ENCODE results near the genes MRGPRE, ZNF195 and TRIM21.

DNA sequence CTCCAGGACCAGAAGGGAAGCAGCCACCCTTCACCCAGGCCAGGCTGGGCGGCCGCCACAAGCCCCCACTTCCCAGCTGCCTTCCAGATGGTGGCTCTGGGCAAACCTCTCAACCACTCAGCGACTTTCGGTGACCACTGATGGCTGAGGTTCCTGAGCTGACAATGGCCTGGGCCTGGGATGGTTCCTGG, 13.6 kb upstream of the PHLDA2 start:
- RRBS = no CpG with 5 or more reads among the region's 4 CpGs

GRCh38 chr11:2943085-2943482, 13.9 kb upstream of the PHLDA2 start:
- RRBS = no CpG with 5 or more reads among the region's 9 CpGs

DNA sequence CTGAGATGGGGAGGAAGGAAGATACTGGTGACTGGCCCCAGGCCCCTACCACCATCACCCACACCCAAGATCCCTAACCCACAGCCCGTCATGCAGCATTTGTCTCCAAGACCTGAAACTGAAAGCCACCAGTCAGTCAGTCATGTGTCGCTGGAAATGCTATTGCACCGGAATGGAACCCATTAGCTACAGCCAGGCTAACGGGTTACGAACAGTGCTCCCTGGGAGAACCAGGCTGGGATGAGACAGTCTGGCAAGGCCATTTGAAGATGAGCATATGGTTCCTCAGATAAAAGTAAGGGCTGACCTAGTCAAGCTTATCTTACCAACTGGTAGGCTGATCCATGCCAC, 28.5 kb downstream of the NAP1L4 start:
- RRBS = no CpG with 5 or more reads among the region's 5 CpGs

GRCh38 chr11:2975332-2976160, 16.6 kb downstream of the NAP1L4 start:
- RRBS = no CpG with 5 or more reads among the region's 11 CpGs

DNA sequence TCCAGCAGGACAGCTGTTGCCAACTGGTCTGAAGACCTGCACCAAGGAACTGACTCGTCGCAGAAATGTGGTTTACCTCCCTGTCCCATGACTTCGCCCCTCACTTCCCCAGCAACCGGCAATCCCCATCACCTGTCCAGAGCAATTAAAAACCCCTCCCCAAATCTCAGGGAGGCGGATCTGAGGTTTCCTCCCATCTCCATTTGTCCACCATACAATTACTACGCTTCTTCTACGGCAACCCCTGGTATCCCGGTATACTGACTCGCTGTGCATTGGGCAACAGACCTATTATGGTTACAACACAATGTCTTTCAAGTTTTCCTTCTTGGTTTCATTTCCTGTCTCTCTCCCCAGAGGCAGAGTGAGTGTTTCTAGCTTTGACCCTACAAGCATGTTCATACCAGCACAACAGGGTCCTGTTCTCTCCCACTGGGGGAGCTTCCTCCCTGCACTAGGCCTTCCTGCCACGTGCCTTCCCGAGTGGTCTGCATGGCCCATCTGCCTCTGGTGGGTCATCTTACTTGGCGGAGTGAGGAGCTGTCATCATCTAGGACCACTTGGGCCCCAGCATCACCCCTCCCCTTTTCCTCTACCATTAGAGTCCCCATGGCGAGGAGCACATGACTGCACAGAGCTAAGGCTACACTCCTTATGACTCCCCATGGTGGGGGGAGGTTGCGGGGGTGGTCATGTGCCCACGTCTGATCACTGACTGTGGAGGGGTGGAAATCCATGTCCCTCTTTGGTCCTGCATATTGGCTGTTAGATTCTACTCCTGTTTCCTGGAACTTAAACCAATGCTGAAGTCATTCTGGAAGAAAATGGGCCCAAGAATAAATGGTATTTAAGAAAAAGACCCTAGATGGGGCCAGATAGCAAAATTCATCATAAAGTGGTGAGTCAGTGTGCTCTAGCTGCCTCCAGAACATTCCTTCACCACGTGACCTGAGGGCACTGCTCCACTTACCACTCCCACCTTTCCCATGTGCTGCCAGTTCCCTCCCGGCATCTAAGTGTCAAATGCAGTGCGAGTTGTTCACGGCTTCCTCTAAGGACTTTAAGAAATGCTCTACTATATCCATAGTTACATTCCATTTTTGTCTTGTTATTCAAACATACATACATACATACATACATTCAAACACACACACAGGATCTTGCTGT, 30.5 kb upstream of the NAP1L4 start:
- RRBS = no CpG with 5 or more reads among the region's 19 CpGs

GRCh38 chr11:3123943-3124329, 41.2 kb downstream of the OSBPL5 start:
- RRBS = no CpG with 5 or more reads among the region's 9 CpGs

GRCh38 chr11:3130706-3131000, 34.5 kb downstream of the OSBPL5 start:
- RRBS = 57% methylated on average over 1 of the region's 7 CpGs

- RRBS = 77% methylated on average over 7 of the region's 45 CpGs
Measured at GRCh38 chr11:3231831-3232805, at the start of gene MRGPRE. Gene MRGPRE, minus strand, starts transcription at chr11:3232417.

DNA sequence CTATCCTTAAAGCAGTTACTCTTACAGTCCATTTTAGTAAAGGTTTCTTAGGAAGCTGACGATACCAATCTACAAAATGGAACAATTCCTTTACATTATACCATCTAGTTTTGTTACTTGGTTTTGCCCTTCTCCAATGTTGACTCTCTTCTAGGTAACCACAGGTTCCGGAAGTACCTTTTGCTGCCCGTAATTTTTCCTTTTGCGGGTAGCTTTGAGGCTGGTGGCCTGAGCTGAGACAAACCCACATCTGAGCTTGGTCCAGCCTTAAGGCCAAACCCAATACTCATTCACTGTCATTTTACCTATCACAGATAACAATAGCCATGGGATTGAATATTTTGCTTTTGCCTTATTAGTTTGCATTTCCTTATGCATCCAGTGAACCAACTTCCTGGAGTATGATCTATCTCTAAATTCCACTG, 10.0 kb upstream of the MRGPRE start:
- RRBS = no CpG with 5 or more reads among the region's 4 CpGs

DNA sequence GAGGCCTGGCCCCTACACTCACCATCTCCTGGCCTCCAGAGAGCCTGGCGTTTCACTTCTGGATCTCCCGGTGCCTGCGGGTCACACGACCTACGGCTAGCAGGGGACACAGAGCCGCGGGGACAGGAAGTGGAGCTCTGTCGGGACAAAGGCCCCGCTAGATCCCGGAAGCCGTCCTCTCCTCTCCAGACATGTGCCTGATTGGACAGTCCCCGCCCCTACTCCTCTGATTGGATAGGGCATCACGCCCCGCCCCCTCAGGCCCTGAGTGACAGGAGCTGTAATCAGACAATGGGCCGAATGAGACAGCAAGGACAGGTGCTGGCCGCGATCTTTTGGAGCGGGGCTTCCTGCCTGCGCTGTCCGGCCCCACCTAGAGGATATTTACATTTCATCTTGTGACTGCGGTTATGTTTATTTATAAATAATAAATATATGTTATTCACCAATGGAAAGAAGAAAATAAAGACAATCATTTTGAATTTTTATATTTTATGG, at the start of gene ZNF195:
ZNF195 (minus strand) TSS at position 131 of the 498 bp plus-strand sequence.
- RRBS = under 1% methylated on average over 8 of the region's 21 CpGs

DNA sequence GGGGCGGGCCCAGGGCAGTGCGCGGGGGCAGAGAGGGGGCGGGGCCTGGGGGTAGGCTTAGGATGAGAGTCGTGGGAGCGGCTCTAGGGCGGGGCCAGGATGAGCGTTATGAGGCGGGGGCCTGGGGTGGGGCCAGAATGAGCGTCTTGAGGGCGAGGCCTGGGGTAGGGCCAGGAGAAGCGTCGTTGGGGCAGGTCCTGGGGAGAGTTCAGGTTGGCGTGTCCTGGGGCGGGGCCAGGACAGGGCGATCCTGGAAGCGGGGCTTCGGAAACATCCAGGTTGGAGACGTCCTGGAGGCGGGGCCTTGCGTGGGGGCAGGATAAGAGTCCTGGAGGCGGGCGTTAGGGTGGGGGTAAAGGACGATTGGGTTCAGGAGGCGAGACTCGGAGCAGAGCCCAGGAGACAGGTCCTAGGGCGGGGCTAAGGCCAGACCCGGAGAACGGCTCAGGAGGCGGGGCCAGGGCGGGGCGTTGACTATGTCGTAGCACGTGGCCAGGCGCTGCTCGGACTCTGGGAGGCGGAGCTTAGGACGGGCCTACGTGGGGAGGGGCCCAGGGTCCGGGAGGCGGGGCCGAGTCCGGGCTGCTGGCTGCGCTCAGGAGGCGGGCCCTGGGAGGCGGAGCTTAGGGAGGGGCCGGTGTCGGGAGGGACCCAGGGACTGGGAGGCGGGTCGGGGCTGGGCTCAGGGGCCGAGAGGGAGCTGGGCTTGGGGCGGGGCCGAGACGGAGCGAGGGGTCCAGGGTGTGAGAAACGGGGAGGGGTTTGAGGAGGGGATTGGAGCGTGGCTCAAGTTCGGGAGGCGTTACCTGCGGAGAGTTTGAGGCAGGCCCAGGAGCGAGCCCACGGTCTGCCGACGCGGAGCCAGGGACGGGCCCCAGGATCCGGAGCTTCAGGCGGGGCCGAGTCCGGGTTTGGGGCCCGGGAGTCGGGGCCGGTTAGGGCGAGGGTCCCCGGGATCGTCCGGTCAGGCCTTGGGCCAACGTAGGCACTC, 43.9 kb upstream of the ZNF195 start:
- RRBS = no CpG with 5 or more reads among the region's 78 CpGs

DNA sequence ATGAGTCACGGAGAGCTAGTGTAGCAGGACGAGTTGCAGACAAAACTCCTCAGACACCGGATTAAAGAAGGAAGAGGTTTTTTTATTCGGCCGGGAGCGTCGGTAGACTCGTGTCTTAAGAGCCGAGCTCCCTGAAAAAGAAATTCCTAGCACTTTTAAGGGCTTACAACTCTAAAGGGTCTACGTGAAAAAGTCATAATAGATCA, 94.5 kb upstream of the ZNF195 start:
- RRBS = no CpG with 5 or more reads among the region's 10 CpGs

DNA sequence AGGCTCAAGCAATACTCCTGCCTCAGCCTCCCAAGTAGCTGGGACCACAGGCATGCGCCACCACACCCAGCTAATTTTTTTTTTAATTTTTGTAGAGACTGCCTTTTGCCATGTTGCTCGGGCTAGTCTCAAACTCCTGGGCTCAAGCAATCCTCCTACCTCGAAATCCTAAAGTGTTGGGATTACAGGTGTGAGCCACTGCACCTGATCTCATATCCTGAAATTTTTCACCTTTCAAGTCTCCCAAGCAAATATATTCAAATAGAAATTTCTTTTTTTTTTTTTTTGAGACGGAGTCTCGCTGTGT, 21.2 kb downstream of the NUP98 start:
- RRBS = no CpG with 5 or more reads among the region's 5 CpGs

- RRBS = no CpG with 5 or more reads among the region's 2 CpGs
Measured at GRCh38 chr11:3802028-3802342, 4.6 kb upstream of the NUP98 start.

GRCh38 chr11:3815960-3816318, 7.6 kb downstream of the PGAP2 start:
- RRBS = no CpG with 5 or more reads among the region's 4 CpGs

- RRBS = no CpG with 5 or more reads among the region's 37 CpGs
Measured at GRCh38 chr11:3827336-3828418, 13.1 kb downstream of the RHOG start.

- RRBS = 7% methylated on average over 2 of the region's 23 CpGs
Measured at GRCh38 chr11:3855271-3855509, 274 bp upstream of the STIM1 start.

DNA sequence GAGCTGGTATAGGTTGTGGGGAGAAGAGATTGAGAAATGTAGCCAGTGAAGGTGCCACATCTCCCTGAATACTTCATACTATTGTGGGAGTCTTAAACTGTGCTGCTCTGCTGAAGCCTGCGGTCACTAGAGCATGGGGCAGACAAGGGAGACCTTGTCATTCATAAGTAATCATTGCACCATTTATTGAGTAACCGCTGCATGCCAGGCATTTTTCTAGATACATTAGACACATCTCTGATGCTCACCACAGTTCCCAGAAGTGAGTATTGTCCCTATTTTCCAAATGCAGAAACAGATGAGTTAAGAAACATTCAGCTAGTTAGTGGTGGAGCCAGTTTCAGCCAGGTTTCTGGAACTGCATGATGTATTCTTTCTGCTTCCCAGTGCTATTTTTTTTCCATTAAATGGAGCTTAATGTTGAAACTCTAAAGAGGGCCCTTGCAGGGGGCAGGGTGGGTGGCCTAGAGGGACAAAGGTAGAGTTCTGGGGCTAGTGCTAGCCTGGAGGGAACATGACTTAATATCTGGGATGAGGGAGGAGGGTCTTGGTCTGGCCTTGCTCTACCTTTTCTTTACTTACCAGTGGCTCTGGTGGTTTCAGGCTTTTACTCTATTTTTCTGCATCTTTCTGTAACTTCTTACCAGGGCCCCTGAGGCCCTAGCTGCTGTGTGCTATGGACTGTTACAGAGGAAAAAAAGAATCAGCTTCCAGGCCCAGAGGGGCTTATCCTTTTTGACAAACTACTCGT, 50.1 kb downstream of the STIM1 start:
- RRBS = no CpG with 5 or more reads among the region's 3 CpGs

- RRBS = no CpG with 5 or more reads among the region's 17 CpGs
Measured at GRCh38 chr11:4190750-4191587, 96.4 kb downstream of the RRM1 start.

GRCh38 chr11:4393171-4394037, at the start of gene TRIM21:
Gene TRIM21, minus strand, starts transcription at chr11:4393702.
- RRBS = 5% methylated on average over 7 of the region's 19 CpGs

Measured in HCT116 (cell line).